Measurements from ENCODE around the genes PLA2G4D, PLA2G4F, SNAP23, CDAN1, TGM7 and CKMT1A.

- PRO-cap: no peak
Observed at GRCh38 chr15:42045250-42045553, 24.4 kb upstream of the PLA2G4E start.

- PRO-cap: no peak
Observed at GRCh38 chr15:42046611-42047056, 25.8 kb upstream of the PLA2G4E start.

GRCh38 chr15:42094388-42094643, at the start of gene PLA2G4D:
TSS of gene PLA2G4D (minus strand) at chr15:42094562.
- PRO-cap: no peak

DNA sequence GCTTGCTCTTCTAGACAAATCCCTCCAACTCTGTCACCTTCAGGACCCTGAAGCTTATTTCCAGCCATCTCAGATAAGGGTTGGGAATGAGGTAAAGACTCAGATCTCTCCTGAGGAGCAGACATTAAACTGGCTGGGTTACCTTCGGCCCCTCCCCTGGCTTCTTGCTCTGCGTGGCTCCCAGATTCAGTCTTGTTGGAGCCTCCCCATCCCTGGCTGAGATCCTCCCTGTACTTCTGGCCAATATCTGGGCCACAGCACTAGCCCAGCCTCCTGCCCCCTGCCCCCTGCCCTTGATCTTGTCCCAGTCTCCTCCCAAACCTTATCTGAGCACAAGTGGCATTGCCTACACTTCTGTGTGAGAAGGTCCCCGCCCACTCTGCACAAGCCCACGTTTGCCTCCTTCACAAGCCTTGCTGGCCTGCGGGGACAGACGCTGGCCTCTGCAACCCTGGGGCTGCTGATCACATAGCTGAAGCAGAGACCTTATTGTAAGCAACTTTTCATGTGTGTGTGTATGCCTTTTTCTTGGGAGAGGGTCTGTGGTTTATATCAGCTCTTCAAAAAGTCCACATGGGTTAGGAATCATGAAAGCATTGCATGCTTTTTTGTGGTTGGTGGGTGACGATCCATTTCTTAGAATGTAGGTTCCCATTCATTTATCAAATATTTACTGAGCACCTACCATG, 16.8 kb downstream of the PLA2G4F start:
- PRO-cap: no peak

DNA sequence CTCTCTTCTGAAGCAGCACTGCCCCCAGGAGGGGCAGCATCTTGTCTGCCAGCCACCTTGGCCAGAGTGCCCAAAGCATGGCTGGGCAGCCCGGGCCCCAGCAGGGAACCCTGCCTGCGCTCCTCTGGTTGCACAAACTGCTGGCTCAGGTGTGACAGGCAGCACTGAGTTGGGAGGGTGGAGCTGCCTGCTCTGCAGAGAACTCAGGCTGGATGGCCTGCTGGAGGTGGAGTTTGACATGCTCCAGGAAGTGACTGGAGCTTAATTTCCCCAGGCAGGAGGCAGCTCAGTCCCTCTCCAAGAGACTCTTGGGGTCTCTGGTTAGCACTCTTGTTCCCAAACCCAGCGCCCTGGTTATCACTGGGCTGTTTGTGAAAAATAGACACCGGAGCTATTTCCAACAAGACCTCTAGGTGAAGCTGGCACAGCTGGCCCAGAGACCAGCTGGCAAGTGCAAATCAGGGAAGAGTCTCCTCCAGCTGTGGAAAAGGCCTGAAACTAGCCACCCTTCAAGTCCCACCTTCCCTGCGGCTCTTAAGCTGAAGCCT, at the start of gene PLA2G4F:
Gene PLA2G4F, minus strand, starts transcription at position 166 of the 548 bp plus-strand sequence.
- PRO-cap: no peak

- PRO-cap: no peak
Observed at GRCh38 chr15:42411603-42412444, 52.5 kb downstream of the CAPN3 start.

DNA sequence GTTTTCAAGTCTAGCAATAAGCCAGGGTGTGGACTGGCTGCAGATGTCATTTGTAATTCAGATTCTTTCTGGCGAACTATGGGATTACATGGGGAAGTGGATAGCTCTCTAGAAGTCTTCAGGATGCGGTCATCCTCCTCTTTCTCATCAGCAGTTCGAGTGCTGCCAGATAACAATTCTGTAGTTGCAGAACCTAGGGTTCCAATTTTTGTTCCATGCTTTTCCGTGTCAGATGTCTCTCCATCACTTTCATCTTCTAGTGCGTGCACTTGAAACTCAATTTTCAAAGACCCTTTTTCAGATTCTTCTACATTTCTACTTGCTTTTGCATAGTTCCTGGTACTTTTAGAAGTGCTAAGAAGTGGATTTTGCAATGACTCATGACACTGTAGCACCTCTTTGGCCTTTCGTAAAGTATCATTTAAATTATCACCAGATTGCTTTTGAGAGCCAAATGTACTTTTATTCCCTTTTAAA, 40.7 kb downstream of the ZNF106 start:
- PRO-cap: no peak

DNA sequence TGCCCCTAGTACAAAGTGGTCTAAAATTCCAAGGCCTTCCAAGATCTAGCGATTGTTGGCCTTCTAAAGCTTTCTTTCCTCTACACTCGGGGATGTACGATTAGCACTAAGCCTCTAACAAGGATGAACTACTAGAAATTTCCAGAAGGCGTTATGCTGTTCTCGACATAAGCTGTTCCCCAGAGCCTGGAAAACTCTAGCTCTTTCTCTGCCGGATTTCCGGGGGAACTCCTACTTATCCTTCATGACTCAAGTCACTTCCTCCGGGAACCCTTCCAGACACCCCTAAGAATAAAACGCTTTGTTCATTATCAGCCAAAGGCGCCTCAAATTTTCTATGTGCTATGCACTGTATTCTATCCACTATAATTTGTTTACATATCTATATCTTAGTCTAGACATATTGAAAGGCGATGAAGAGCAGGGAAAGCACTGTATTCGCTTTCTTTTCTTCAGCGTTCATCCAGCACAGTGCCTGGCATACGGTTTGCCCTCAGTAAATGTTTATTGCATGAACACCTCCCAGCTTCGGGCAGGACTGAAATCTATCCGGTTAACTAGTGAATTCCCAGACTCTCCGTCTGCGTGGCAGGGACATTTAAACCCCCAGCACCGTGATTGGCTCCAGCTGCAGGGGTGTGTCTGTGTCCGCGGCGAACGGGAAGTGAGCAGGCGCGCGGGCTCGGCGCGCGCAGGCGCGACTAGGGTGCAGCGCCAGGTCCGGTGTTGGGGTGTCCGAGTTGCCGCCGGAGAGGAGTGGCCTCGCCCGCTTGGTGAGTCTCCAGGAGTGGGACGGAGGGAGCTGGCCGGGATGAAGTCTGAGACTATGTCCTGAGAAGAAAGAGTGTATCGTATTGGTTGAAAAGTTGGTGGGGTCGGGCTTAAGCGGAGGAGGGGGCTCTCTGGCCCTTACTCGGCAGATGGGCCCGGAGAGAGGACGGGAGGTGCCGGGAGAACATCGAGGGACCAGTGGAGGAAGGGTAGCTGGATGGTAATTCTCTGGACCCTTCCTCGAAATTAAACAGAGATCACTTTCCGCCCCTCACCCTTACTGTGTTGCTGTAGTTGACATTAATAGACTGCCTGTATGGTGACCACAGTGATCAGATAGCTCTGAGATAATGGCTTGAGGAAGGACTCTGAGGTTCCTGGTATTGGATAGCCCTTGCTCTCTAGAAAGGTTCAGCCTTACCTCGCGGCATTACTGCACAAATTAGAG, at the start of gene SNAP23:
Gene SNAP23, plus strand, starts transcription at position 694 of the 1,219 bp plus-strand sequence.
- PRO-cap: bidirectional peak, plus-strand start at position 257 of the sequence, minus-strand start at position 125 of the sequence; bidirectional peak, plus-strand start at position 694 of the sequence, minus-strand start at position 540 of the sequence

GRCh38 chr15:42736838-42737922, at the start of gene CDAN1:
TSS of gene CDAN1 (minus strand) at chr15:42737128.
- PRO-cap: bidirectional peak, plus-strand start at chr15:42737285, minus-strand start at chr15:42737119

- PRO-cap: no peak
Observed at GRCh38 chr15:42745537-42746284, 8.8 kb upstream of the CDAN1 start.

- PRO-cap: no peak
Observed at GRCh38 chr15:43116426-43116690, 10.5 kb upstream of the UBR1 start.

GRCh38 chr15:43127640-43128267, 5.6 kb upstream of the TMEM62 start:
- PRO-cap: no peak

DNA sequence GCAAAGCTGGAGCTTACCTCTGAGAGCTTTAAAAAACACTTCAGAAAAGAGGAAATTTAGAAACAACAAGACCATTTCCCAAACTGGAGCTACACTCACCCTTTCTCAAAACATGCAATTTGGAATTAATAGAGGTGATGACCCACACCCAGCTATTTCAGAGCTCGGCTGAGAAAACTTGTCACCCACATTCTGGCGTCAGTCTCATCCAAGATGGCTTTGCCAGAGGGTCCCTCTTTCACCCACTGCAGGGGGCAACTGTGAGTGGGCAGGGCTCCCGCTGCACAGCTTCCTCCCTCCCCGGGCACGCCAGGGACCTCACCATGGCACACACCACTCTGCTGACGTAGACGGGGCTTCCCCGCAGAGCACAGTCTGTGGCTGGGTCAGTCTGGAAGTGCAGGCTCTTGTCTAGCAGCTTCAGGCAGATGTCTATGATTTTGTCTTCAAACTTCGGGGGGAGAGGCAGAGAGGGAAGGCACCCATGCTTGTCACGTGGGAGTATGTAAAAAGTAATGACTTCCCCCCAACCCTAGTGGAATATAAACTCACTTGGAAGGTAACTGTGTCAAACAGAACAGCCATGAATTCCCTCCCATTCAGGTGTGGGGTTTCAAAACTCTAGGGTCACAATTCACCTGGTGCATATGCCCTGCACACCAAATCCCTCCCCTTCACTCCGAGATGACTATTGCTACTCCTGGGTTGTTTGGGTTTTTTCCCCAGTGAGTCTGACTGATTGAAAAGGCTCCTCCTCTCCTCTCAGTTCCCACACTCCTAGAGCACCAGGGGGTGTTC, 13.3 kb downstream of the TGM5 start:
- PRO-cap: no peak

- PRO-cap: no peak
Observed at GRCh38 chr15:43292627-43293181, 9.4 kb downstream of the TGM7 start.

DNA sequence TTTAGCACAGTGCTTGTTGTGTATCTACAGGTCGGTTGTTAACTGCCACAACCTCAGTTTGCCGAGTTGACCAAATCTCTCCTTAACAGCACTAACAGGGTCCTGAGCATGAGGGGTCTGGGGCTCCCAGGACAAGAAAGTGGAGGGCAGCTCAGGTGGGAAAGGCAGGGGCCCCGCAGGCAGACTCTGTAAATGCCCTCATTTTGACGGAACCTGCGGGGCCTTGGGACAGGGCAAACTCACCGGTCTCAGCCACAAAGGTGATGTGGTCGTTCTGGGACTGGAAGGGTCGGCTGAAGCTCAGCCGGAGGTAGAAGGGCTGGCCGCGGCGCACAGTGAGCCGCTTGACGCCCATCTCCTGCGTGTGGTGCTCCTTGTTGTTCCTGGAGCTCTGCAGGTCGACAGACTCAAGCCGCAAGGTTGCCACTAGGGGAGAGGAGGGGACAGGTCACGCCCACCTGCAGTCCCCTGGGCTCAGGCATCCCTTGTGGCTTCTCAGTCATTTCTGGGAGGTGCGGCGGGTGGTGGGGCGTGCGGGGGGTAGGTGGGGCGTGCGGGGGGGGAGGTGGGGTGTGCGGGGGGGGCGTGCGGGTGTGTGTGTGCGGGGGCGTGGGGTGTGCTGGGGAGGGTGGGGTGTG, 8.7 kb downstream of the TGM7 start:
- PRO-cap: no peak

DNA sequence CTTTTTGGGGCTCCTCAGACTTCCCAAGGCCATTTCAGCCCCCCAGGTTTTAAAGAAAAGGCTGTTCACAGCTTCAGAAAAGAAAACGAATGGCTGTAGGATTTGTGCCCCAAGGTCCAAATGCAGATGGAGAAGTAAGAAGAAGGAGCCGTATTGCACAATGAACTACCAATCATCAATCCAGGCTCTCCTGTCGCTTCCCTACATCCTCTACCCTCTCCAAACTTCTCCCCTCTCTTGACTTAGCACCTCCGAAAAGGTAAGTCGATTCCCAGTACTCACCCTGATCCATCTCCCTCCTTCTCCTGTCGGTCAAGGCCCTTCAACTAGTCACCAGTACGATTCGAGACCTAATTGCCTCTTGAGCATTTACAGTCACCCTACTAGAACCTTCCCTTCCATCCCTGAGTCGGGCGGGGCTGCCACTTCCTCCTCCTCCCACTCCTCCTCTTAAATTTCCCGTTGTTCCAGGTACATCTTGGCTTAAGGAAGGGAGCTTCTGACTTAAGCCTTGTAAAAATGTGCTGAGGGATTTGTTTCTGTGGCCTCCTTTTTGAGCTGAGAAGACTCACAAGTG, at the start of gene TGM7:
Gene TGM7, minus strand, starts transcription at position 297 of the 577 bp plus-strand sequence.
- PRO-cap: no peak

DNA sequence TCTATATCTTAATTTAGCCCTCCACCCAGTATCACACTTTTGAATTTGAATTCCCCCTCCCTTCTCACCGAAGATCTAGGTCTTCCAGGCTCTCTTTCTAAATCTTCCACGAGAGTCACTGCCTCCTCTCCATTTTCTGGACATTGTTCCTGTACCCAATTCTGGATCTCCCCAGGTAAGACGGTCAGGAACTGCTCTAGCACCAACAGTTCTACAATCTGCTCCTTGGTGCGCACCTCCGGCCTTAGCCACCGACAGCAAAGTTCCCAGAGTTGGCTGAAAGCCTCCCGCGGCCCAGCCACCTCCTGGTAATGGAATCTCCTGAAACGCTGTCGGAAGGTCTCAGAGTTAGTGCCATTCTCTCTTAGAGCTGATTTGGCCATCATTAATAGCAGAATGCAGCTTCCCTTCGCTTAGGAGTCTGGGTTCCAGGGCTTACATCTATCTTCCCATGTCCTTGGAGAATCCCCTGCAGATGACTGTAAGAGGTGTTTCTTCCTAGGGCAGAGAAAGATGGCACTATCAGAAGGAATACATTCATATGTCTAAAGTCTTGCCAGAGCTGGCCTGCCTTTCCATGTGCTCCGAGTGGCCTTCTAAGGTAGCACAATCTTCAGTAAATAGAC, 1.2 kb downstream of the ZSCAN29 start:
- PRO-cap: no peak

DNA sequence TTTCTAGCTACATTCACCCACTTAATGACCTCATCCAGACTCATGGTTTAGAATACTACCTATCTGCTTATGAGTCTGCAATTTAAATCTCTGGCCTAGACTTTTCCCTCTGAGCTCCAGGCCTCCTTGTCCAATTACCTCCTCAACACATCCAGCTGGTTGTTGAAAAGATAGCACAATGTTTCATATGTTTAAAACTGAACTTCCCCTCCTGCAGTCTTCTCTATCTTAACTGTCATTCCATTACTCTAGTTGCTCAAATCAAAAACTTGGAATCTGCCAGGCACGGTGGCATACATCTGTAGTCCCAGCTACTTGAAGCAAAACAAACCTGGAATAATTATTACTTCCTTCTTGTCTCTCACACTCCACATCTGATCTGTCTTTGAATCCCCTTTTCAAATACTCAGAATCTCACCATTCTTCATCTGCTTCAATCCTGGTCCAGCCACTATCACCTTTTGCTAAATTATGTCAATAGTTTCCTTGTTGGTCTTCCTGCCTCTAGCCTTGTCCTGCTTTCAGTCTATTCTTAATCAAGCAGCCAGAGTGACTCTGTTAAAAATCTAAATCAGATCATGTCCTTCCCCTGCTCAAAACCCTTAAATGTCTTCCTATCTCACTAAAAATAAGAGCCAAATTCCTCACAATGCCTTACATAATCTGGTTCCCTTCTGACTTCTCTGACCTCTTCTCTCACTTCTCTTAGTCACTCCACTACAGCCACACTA, 8.9 kb downstream of the TP53BP1 start:
- PRO-cap: no peak

DNA sequence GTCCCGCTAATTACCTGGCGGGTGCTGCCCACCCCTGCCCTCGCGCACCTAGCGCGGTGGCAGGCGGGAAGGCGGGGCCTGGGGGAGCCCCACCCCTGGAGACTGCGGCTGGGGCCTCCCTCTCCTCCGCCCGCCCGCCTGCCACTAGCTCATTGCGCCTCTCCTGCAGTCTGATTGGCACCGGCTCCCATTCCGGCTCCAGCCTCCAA, at the start of gene CKMT1A:
Gene CKMT1A, plus strand, starts transcription at position 152 of the 209 bp plus-strand sequence.
- PRO-cap: no peak

GRCh38 chr15:43770282-43770776, 6.4 kb downstream of the ELL3 start:
- PRO-cap: no peak

All from A673 (cell line).